Bile duct (tissue), 1 donor: ENCODE measurements around a stretch of chr10.

DNA sequence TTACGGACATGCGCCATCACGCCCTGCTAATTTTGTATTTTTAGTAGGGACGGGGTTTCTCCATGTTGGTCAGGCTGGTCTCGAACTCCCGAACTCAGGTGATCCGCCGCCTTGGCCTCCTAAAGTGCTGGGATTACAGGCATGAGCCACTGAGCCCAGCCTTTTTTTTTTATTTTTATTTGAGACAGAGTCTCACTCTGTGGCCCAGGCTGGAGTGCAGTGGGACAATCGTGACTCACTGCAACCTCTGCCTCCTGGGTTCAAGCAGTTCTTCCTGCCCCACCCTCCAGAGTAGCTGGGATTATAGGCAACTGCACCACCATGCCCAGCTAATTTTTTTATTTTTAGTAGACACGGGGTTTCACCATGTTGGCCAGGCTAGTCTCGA lies 32.7 kb upstream of the VCL start:
- PRO-cap: no peak

DNA sequence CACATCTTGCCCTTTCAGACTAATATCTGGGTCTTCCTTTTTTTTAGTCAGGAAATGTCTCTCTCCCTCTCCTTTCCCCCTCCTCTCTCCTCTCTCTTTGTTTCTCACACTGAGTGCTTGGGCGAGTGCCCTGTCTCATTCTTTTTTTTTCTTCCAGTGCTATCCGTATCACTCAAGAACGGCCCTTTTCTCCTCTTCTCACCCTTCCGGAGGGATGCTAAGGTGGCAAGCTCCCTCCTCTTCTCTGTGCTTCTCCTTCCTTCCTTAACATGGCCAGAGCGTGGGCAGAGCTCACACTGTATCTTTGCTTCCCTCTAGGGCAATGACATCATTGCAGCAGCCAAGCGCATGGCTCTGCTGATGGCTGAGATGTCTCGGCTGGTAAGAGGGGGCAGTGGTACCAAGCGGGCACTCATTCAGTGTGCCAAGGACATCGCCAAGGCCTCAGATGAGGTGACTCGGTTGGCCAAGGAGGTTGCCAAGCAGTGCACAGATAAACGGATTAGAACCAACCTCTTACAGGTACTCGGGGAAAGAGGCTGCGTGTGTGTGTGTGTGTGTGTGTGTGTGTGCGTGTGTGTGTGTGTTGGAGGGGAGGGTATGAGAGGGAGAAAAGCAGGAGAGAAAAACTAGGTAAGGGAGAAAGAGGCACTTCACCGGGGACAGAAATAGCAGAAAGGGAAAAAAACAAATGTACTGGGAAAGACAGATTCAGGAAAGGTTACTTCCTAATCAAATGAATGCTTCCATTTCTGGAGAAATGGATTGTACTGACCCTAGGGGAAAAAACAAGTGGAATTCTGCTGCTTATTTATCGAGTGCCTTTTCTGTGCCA lies 36.5 kb downstream of the AP3M1 start:
- PRO-cap: no peak

DNA sequence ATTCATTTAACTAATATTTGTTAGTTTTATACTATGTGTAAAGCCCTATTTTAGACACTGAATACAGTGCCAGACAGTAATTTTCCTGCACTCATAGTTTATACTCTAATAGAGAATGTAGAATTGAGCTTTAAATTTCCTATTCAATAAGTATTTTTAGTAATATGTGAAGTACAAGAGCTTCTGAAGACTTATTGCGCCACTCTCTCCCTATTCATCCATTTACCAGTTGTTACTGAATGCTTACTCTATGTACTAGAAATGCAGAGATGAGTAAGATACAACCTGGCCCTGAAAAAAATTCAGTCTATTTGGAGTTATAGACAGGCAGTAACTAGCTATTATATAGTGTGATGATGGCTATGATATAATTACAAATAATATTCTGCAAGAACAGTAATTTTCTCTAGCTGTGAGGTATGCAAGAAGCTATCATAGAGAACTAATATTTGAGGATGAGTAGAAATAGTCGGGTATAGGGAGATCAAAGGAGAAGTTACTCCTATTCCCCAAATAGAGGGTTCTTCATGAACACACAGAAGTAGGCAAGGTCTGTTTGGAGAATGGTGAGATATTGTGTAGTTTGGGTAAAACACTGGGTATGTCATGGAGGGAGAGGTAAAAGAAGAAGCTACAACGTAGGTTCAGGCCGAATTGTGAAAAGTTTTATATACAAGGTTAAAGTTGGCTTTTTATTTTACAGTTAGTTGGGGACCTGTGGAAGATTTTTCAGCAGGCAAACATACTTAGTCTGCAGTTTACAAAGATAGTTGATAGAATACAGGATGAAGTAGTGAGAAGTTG lies 99.0 kb downstream of the ADK start:
- PRO-cap: no peak

DNA sequence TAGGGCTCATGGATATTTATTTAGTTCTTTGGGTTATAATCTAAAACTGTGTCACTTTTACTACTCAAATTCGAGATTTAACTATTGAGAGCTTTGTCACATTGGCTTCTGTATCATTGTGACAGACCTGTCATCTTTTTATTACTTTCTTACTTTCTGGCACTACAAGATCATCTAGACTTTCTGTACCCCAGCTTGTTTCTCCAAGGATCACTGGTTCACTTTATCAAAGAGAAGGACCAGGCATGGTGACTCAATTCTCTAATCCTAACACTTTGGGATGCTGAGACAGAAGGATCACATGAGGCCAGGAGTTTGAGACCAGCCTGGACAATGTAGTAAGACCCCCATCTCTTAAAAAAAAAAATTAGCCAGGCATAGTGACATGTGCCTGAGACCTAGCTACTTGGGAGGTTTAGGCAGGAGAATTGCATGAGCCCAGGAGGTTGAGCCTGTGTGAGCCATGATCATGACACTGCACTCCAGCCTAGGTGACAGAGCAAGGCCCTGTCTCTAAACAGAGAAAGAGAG lies 324.2 kb downstream of the ADK start:
- PRO-cap: no peak

- PRO-cap: bidirectional peak, plus-strand start at chr10:74825931, minus-strand start at chr10:74825849; unidirectional peak, minus-strand start at chr10:74825995; unidirectional peak, minus-strand start at chr10:74826108
Observed at GRCh38 chr10:74825772-74826128, 650 bp upstream of the KAT6B start.

- PRO-cap: no peak
Observed at GRCh38 chr10:74926821-74927452, 100.5 kb downstream of the KAT6B start.

DNA sequence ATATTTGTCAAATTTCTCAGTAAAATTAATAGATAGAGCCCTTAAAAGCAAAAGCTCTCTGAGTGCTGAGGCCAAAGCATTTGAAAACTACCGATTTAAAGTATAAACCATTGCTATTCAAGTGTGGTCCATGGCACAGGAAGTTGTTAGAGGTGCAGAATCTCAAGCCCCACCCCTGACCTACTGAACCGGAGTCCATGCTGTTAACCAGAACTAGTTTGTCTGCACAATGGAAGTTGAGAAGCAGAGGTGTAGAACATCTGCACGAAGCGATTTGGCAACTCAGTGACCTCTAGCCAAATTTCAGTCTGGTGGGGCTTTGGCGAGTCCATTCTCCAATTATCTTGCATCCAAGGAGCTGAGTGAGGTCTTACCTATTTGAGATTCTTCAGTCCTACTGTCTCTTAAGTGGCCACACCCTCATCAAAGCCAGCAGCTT lies 58.9 kb downstream of the DUSP29 start:
- PRO-cap: no peak

- PRO-cap: no peak
Observed at GRCh38 chr10:75223450-75224441, 12.0 kb downstream of the COMTD1 start.

- PRO-cap: no peak
Observed at GRCh38 chr10:75230997-75231908, 4.5 kb downstream of the COMTD1 start.

DNA sequence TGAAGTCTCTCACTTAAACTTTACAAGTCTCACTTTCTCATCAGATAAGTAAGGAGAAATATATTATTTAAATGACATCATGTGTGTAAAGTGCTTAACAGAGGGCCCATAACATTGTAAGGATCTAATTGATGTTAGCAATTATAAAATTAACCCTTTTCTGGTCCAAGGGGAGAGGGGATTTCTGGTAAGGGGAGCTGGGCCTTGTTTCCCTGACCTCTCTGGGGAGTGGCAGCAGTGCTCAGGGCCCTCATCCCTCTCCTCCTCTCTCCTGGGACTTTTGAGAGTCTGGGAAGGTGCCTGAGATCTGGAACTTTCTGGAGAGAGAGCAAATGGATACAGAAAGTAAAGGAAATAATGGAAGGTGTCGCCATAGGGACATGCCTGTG lies 63.2 kb downstream of the ZNF503 start:
- PRO-cap: no peak

DNA sequence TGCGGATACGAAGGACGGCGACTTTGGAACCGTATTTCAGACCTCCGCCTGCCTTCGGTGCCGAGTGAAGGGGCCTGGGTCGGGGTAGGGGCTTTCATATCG lies 938 bp downstream of the ZNF503 start:
- PRO-cap: bidirectional peak, plus-strand start outside the sequence, minus-strand start at position 66 of the sequence

- PRO-cap: bidirectional peak, plus-strand start at chr10:75400988, minus-strand start at chr10:75400840; bidirectional peak, plus-strand start at chr10:75401506, minus-strand start at chr10:75401390; bidirectional peak, plus-strand start at chr10:75401579, minus-strand start at chr10:75401588
Observed at GRCh38 chr10:75400877-75401698, 476 bp downstream of the ZNF503 start.

GRCh38 chr10:75401833-75402513 lies 409 bp upstream of the ZNF503 start:
- PRO-cap: bidirectional peak, plus-strand start at chr10:75401887, minus-strand start at chr10:75401764; bidirectional peak, plus-strand start at chr10:75402477, minus-strand start at chr10:75402415

DNA sequence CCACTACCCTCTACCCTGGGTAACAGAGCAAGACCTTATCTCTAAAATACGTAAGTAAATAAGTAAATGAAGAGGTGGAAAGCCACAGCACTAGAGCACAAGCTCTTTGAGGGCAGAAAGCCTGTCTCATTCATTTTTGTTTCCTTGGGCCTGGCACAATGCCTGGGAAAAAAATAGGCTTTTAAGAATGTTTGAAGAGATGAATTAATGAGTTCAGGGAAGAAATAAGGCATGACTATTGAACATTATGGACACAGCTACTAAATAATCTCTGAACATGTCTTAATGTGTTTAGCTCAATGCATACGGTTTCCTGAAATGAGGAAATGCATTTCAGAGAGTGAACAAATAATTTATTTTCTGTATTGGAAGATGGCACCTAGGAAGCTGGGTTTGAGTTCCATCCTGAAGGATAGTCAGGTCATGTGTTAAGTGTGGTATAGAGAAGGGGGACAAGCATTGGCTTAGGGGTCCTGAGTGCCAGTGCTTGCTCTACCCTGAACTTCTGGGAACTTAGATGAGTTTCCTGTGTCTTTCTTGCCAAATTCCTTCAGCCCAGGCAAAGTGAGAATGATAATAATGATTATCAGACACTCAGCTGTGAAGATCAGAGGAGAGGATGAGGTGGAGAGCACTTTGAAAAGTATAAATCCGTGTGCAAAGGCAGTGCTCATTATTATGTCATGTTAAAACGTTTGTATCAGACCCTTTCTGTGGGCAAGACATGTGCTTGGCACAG lies 411.7 kb downstream of the LRMDA start:
- PRO-cap: no peak

DNA sequence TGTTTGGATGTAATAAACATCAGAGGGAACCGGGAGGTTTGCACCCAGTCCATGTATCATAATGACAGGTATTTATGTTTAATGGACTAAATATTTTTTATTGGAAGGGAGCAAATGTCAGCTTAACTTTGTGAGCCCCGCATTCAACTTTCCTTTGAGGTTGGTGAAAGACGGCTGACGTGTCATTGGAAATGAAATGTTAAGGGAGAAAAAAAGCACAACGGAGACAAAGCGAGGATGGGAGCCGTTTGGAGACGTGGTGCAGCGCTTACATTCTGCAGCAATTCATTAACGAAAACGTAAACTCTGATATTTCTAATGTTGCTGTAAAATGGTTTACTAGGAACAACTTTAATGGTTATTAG lies 1092.7 kb downstream of the LRMDA start:
- PRO-cap: unidirectional peak, plus-strand start at position 229 of the sequence

GRCh38 chr10:76885811-76886645 lies 751.6 kb downstream of the KCNMA1 start:
- PRO-cap: no peak

- PRO-cap: no peak
Observed at GRCh38 chr10:77041571-77042305, 595.9 kb downstream of the KCNMA1 start.

DNA sequence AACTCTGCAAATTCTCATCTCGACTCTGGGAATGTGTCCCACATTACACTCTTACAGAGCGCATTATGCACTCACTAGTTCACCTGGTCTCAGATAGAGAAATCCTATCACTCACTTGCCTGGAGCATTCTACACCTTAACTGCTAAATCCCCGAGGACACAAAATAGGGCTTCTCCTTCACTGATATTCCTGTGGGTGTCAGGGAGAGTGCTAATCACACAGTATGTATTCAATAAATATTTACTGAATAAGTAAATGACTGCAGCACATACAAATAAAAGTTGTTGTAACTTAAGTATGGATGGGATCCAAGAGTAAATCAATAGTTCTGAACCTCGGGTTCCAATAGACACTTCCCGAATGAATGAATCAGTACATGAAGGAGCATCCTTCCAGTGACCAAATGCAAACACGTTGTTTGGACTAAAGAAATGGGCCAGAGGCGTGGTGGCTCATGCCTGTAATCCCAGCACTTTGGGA lies 559.0 kb downstream of the KCNMA1 start:
- PRO-cap: no peak

- PRO-cap: no peak
Observed at GRCh38 chr10:77409971-77410249, 227.7 kb downstream of the KCNMA1 start.

GRCh38 chr10:77638346-77638838 lies 784 bp upstream of the KCNMA1 start:
- PRO-cap: unidirectional peak, minus-strand start at chr10:77638481